Right lobe of liver (tissue), 4 donors: ENCODE data around the genes RASL11B, KDR and TMEM165.

- PRO-cap, 4 experiments: no peak in any of the 4 experiments
- RAMPAGE, long total RNA, 2 experiments: start-site peak on the minus strand in 1 of 2 experiments, at chr4:48775748-48776277 at its widest, 7 reads per replicate
Measured at GRCh38 chr4:48775577-48776547, 4.2 kb downstream of the FRYL start.

DNA sequence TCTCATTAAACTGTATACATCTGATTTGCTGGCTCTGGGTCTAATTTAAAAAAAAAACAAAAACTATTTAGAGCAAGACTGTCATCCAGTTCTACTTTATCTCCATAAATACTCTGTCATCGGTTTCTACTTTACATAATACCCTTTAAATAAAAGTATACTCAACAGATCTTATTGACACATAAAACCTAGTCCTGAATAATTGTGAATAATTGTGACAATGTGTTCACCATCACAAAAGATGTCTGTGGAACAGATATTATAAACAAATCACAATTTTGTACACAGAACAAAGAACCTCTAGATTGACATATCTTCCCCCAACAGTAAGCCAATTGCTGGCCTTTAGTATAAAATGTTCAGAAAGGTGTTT, 3.1 kb downstream of the FRYL start:
- PRO-cap, 4 experiments: no peak in any of the 4 experiments
- RAMPAGE, long total RNA, 2 experiments: start-site peak on the minus strand in 1 of 2 experiments, centred at position 276 of the sequence, 6 reads per replicate

DNA sequence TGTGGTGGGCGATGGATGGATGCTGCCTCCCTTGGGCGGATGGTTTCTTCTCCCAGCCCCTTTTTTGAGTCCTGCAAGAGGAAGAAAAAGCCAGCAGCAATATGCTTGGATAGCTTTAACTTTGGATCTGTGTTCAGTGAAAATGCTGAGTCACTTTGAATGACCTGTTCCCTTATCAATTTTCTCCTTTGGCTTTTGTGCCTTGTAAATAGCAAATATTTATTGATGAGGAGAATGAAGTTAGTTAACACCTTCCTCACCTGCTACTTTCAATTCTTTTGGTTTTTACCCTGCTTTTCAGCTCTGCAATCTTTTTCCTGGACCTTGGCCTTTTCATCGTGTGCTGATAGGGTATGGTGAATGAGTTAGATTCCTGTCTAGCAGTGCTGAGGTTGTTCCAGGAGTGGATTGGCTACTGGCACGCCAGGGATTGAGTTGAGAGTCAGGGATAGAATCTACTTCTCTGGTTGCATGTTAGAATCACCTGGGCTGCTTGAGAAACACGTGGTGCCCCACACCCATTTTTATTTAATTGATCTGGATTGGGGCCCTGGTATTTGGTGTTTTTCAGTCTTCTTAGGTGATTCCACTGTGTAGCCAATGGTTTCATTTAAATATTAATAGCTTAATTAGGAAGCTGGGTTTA, 10.3 kb downstream of the DCUN1D4 start:
- PRO-cap, 4 experiments: peak in 2 of 4 experiments; most common plus-strand start position 392 of the sequence (in 1); most common minus-strand start position 405 of the sequence (in 1)
- RAMPAGE, long total RNA, 2 experiments: no peak in any of the 2 experiments

DNA sequence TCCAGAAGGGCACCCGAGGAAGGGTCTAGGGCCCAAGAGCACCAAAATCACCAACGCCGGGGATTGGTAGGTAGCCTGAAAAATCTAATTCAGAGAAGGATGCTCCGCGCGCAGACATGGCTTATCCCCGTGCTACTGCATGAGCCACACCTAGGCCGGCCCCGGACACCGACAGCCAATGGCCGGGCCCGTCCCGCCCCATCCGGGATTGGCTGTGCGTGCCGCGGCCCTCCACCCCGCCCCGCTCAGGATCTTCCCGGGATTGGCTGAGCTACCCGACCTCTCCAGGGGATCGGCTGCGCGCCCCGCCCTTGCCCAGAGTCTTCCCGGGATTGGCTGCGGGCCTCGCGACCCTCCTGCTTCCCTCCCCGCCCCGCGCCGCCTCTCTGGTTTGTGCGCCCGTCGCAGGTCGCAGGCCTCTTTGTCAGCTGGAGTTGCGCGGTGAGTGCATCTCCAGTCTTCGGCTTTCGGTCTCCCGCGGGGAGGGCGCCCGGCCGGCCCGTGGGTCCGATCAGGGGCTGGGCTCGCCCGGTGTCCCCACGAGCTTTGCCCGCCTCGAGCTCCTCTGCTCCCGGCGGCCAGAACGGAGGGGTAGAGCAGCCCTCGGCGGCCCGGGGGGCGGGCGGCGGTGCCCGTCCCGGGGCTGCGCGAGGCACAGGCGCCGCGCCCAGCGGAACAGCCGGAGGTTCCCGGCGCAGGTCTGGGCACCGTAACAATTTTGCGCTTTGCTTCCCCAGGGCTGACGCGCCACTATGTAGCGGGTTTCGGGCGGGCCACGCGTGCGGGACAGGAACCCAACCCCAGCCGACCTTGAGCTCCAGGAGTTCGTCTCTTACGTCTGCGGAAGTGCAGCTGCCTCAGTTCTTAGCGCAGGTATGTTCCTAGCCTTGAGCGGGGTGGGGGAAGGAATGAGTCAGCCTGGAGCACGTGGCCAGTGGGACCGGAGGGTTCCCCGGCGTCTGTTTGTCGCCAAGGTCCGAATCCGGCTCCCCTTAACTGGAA, 38.8 kb downstream of the ERVMER34-1 start:
- PRO-cap, 4 experiments: peak in 4 of 4 experiments; most common plus-strand start position 418 of the sequence (in 4); most common minus-strand start position 141 of the sequence (in 4)
- RAMPAGE, long total RNA, 2 experiments: start-site peak on the plus strand in 2 of 2 experiments, centred at positions 396 to 416 of the sequence, 491 to 571 reads per replicate

- PRO-cap, 4 experiments: peak in 4 of 4 experiments; most common plus-strand start chr4:52862317 (in 4); most common minus-strand start chr4:52862170 (in 2)
- RAMPAGE, long total RNA, 2 experiments: no peak in any of the 2 experiments
Measured at GRCh38 chr4:52861401-52862386, at the start of gene RASL11B. TSS of gene RASL11B (plus strand) at chr4:52862317.

GRCh38 chr4:52943658-52944146, 81.6 kb downstream of the RASL11B start:
- PRO-cap, 4 experiments: no peak in any of the 4 experiments
- RAMPAGE, long total RNA, 2 experiments: no peak in any of the 2 experiments

DNA sequence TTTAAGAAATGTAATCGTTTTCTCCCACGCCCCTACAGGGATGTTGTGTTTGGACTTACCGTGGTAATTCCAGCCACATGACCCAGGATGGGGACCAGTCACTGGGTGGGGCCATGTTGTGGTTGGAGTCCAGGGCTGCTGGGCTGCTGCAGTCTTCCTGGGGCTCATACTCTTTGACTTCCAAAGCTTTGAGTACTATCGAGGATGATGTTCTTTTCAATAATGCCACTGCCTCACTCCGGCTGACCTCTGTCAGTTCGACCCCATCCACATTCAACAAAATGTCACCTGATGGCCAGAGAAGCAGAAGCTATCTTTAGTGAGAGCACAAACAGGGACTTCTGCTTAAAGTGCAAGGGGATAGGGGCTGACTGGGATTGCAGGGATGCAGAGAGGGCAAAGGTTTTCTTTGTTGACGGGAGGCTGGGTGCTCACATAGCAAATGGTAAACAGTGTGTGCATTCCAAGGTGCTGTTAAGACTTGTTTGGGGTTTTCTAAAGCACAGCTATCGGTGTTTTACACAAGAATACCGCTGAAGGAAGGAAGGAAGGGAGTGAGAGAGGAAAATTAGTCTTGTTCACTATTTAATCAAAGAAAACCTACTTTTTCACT, 99.4 kb downstream of the FIP1L1 start:
- PRO-cap, 4 experiments: no peak in any of the 4 experiments
- RAMPAGE, long total RNA, 2 experiments: no peak in any of the 2 experiments

DNA sequence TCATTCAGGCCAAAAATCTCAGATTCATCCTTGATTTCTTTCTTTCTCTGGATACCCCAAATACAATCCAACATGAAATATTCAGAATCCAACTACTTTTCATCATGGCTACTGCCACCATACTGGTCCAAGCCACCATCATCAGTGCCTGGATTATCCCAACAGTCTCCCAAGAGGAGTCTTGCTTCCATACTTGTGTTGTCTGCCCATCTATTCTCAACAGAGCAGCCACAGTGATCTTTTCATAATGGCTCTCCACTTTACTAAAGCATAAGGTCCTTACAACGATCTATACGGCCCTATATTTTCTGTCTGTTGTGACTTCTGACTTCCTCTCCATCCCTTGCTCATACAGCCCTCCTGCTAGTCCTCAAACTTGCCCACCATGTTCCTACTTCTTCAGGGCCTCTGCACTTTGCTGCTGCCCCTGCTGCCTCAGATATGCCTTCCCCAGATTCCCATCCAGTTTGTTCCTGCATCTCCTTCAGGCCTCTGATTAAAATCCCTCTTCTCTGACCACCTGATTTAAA, 77.6 kb downstream of the LNX1 start:
- PRO-cap, 4 experiments: no peak in any of the 4 experiments
- RAMPAGE, long total RNA, 2 experiments: no peak in any of the 2 experiments

GRCh38 chr4:53644367-53645078, 53.2 kb upstream of the LNX1 start:
- PRO-cap, 4 experiments: peak in 3 of 4 experiments; most common plus-strand start chr4:53644730 (in 3); most common minus-strand start chr4:53644612 (in 1)
- RAMPAGE, long total RNA, 2 experiments: no peak in any of the 2 experiments

GRCh38 chr4:53905899-53906334, 158.5 kb downstream of the CHIC2 start:
- PRO-cap, 4 experiments: peak in 4 of 4 experiments; most common plus-strand start chr4:53906151 (in 4)
- RAMPAGE, long total RNA, 2 experiments: no peak in any of the 2 experiments

DNA sequence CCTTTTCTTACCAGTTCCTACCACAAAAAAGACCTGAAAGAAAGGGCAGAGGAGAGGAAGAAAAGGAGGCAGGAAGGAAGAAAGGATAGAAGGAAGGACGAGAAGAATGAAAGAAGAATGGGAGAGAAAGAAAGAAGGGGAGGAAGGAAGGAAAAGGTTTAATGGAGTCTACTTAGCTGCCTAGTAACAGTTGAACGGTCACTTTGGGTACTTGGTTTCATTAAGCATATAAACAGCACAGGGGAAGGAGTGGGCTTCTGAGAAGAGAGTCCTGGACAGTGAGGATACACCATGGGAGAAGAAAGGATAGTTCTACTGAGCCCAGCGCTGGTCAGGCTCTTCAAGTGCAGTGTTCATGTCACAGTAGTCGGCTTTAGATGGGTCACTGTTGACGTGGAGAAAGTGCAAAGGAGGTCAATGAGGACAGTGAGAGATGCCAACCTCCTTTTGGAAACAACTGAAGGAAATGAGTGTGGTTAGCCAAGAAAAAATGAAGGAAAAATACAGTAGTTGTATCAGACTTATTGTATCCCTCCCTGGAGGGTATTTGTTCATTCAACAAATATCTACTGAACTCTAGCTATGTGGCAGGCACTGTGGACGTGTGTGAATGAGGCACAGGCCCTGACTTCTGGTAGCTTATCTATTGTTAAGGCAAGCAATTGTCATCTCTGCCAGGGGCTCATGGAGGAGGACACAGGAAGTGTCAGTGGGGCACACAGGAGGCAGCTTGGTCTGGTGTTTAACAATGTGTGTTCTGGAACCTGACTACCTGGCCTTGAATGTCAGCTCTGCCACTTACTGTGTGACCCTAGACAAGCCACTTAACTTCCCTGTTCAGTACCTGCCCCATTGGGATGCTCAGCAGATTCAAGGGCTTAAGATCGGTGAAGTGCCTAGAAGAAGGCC, 1.3 kb upstream of the CHIC2 start:
- PRO-cap, 4 experiments: peak in 1 of 4 experiments; most common plus-strand start position 554 of the sequence (in 1); most common minus-strand start position 346 of the sequence (in 1)
- RAMPAGE, long total RNA, 2 experiments: no peak in any of the 2 experiments

DNA sequence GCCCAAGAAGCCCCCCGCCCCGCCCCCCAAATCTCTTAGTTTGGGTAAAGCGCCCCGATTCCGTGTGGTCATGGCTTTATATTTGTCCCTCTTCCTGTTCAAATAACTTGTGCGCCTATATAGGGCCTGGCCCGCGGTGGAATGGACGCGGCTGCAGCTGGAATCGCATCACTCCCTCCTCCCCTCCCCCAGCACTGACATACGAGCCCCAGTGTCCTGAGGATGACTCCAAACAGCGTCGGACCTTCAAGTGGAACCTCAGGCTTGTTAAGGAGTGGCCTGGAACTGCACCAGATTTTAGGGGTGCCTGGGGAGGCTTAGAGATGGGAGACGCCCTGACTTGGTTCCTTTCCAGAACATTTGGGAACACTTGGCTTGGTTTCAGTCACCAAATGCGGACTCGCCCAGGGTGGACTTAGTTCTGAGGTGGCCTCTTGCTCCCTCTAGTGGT, 11.5 kb upstream of the PDGFRA start:
- PRO-cap, 4 experiments: no peak in any of the 4 experiments
- RAMPAGE, long total RNA, 2 experiments: no peak in any of the 2 experiments

- PRO-cap, 4 experiments: peak in 4 of 4 experiments; most common plus-strand start chr4:55079251 (in 4); most common minus-strand start chr4:55079001 (in 1)
- RAMPAGE, long total RNA, 2 experiments: no peak in any of the 2 experiments
Measured at GRCh38 chr4:55078838-55079548, 46.4 kb downstream of the KDR start.

- PRO-cap, 4 experiments: peak in 4 of 4 experiments; most common minus-strand start chr4:55125592 (in 2)
- RAMPAGE, long total RNA, 2 experiments: start-site peak on the minus strand in 2 of 2 experiments, at chr4:55125554-55125597 at its widest, 79 to 81 reads per replicate
Measured at GRCh38 chr4:55124934-55125913, at the start of gene KDR. TSS of gene KDR (minus strand) at chr4:55125595.

DNA sequence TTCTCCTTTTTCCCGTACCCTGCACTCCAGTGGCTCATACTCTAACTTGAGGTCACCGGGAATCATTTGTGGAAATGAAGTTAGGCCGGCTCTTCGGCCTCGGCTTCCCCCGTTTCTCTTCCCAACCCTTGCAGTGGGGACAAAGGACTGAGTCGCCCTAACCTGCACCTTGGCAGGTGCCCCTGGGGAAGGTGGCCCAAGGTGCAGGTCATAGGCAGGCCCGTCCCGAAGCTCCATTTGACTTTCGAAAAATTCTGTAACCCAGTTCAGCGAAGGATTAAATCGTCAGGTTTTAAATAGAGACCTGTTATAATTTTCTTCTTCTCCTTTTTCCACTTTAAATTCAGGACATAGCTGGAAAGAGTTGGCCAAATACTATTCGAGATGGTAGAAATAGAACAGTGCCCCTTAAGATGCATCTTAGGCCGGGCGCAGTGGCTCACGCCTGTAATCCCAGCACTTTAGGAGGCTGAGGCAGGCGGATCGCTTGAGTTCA, 930 bp downstream of the SRD5A3 start:
- PRO-cap, 4 experiments: no peak in any of the 4 experiments
- RAMPAGE, long total RNA, 2 experiments: no peak in any of the 2 experiments

DNA sequence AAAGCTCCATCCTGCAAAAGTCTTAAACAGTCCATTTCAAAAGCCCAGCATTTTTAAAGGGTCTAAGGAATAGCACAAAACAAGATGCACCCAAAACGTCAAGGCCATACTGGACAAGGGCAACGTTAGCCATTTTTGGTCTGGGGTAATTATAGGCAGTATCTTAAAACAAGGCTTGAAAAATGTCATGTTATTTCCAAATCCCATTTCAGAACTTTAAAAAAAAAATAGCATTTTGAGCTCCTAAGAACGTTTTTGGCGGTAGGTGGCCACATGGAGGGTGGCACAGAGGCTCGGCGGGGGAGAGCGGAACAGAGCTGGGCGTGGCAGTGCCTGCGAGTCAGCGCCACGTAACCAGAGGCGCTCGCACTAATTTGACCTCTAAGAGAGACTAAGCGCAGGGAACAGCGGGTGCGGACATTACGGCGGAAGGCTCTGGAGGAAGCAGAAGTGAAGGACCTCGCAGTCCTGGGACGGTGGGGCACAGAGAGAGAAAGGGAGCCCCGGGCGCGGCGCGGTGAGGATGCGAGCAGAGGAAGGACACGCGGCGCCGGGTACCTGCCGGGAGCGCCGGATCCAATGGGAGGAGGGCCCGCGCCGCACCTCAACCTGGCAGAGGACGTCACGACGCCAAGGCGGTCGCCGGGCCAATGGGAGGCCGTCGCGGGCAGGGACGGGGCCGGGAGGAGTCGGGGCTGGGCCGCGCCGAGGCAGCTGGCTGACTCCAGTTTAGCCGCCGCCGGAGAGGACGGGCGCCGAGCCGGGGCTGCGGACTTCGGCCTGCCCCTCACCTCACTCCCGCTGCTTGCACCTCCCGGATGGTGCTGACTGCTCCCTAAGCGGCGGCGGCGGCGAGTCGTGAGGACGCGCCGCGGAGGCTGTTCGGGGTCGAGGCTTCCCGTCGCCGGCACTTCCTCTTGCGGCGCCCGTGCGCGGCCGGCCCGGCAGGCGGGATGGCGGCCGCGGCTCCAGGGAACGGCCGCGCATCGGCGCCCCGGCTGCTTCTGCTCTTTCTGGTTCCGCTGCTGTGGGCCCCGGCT, at the start of gene TMEM165:
TSS of gene TMEM165 (plus strand) at position 721 of the 1,040 bp plus-strand sequence.
- PRO-cap, 4 experiments: peak in 4 of 4 experiments; most common plus-strand start position 420 of the sequence (in 4); most common minus-strand start position 581 of the sequence (in 4)
- RAMPAGE, long total RNA, 2 experiments: start-site peak on the plus strand in 1 of 2 experiments, centred at position 724 of the sequence, 25 reads per replicate

DNA sequence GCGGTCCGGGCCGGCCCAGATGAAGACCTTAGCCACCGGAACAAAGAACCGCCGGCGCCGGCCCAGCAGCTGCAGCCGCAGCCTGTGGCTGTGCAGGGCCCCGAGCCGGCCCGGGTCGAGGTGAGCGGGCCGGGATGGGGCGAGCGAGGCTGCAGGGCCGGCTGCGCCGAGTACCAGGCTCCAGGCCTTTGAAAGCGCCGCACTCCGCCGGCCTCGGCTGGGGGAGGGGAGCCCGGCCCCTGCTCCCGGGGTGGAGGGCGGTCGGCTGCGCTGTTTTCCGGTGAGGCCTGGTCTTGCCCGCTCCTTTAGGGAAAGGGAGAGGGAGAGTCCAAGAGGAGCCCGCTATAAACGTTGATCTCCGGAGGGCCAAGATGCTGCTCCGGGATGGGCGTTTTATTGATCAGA, 522 bp downstream of the TMEM165 start:
- PRO-cap, 4 experiments: peak in 4 of 4 experiments; most common plus-strand start position 312 of the sequence (in 3); most common minus-strand start position 279 of the sequence (in 4)
- RAMPAGE, long total RNA, 2 experiments: start-site peak on the plus strand in 1 of 2 experiments, centred at position 44 of the sequence, 17 reads per replicate

- PRO-cap, 4 experiments: no peak in any of the 4 experiments
- RAMPAGE, long total RNA, 2 experiments: no peak in any of the 2 experiments
Measured at GRCh38 chr4:55547362-55547662, 603 bp upstream of the CLOCK start.

- PRO-cap, 4 experiments: no peak in any of the 4 experiments
- RAMPAGE, long total RNA, 2 experiments: no peak in any of the 2 experiments
Measured at GRCh38 chr4:55636996-55637863, 1.1 kb upstream of the NMU start.

DNA sequence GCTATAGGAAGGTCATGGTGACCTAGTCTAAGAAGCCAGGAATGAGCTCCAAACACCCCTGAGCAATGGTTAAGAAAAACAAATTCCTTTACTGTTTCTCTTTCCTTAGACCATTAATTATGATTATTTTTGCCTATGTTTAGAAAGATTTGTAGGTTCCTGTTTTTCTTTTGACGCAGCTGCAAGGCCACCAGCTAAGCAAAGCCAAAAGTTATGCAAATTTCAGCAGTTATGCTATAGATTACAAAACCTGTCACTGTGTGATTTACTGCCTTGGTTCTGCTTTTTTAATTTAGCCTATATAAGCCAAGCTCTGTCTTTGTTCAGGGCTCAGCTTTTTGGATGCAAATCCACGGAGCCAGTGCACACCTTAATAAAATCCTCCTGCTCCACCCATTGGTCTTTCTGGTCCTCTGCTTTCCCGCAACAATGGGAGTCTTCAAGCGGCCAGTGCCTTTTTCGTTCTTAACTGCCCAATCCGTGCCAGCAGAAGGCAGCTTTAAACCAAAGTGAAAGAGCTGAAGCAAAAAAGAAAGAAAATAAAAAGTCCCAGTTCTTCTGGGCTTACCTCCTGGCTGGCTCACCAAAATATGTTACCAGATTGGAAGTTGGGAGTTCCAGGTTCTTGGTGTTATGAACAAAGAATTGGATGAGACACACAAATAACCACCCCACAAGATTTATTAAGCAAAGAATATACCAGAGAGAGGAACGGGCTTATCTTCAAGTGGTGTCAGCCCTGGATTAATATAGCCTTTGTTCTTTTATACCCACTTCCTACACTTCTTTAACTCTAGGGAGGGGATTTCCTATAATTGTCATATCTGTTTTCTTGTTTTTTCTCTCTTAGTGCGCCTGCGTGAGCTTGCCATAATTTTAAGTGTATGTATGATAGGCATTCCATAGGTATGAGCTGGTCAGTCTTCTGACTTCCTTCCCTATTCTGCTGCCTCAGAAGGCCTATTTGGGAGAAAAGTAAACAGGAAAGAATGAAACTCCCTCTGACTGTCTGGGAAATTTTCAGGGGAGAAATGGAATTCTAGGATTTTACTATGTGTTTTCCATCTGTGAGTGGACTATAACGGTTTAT, 1.1 kb upstream of the CEP135 start:
- PRO-cap, 4 experiments: peak in 3 of 4 experiments; most common plus-strand start position 462 of the sequence (in 1); most common minus-strand start position 431 of the sequence (in 3)
- RAMPAGE, long total RNA, 2 experiments: start-site peak on the minus strand in 2 of 2 experiments, centred at positions 676 to 679 of the sequence, 6 to 13 reads per replicate